Placental epithelial cell (primary cell): Measurements from ENCODE around the genes PTP4A1, RIMS1 and KHDC1.

DNA sequence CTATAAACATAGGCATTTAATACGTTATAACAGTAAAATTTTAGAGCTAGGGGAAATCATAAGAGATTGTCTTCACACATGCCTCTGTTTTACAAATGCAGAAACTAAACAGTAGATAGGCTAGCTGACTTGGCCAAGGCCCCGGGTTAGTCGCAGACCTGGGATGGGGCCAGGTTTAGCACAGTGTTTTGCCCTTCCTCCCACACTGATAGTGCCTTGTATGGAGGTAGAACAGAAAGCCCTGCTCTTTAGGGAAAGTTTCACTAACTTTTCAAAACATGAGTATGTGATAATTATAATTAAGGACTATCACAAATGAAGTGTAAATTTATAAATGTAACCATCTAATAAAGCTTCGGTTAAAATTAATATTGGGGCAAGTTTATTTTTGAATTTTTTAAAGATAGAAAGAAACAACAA is 62.6 kb upstream of the PTP4A1 start:
- CAGE, long polyA plus RNA = no peak

GRCh38 chr6:63572408-63572639 is at the start of gene PTP4A1:
Gene PTP4A1, plus strand, starts transcription at chr6:63572480.
- CAGE, long polyA plus RNA = no peak

GRCh38 chr6:63676801-63677300 is 41.2 kb downstream of the PHF3 start:
- CAGE, long polyA plus RNA = no peak

DNA sequence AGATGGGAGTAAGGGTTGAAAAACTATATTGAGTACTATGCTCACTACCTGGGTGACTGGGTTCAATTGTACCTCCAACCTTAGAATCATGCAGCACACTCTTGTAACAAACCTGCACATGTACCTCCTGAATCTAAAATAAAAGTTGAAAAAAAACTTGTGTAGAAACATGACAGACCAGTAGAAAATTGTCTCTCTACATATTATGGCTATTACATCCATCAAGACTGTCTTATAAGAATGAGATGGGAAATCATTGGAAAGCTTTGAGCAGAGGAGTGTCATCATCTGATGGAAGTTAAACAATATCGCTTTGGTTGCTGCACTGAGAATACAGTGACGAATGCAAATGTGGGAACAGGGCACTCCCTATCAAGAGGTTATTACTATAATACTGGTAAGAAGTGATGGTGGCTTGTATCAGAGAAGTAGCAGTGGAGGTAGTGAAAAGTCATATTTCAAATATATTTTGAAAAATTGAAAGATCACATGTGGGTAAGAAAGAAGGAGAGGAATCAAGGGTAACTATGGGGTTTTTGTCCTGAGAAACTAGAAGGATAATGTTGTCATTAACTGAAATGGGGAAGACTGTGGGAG is 98.6 kb downstream of the PHF3 start:
- CAGE, long polyA plus RNA = no peak

DNA sequence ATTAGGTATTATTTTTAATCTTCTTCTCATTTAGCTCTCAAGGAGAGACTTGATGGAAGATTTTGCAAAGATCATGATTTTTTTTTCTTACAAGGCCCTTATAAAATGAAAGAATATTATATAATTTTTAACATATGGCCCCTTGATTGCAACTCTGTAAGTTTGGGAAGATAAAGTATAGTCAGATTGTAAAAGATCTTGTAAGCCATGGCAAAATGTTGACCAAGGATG is 227.6 kb upstream of the ADGRB3 start:
- CAGE, long polyA plus RNA = no peak

- CAGE, long polyA plus RNA = no peak
These were observed 16.7 kb upstream of the LMBRD1 start for GRCh38 chr6:69813431-69814075.

DNA sequence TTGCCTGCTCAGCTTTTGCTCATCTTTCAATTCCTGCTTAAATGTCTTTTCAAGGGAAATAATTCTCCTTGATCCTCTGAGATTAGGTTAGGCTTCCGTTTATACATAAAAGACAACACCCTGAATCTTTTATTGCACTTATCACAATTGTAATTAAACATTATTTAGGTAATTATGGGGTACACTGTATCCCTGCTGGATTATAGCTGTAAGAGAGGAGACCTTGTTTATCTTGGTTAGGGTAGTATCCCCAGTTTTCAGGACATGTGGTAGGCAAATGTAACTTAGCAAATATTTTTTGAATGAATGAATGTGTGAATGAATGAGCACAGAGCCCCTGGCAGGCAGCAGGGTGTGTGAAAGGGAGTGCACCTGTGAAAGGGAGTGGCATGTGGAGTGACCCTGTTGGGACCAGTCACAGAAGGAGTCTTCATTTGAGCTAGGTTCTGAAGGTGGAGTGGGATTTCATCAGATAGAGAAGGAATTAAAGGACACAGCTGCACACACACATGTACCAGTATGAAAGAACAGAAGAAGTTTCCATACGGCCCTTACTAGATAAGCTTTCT is 4.8 kb downstream of the SMAP1 start:
- CAGE, long polyA plus RNA = no peak

DNA sequence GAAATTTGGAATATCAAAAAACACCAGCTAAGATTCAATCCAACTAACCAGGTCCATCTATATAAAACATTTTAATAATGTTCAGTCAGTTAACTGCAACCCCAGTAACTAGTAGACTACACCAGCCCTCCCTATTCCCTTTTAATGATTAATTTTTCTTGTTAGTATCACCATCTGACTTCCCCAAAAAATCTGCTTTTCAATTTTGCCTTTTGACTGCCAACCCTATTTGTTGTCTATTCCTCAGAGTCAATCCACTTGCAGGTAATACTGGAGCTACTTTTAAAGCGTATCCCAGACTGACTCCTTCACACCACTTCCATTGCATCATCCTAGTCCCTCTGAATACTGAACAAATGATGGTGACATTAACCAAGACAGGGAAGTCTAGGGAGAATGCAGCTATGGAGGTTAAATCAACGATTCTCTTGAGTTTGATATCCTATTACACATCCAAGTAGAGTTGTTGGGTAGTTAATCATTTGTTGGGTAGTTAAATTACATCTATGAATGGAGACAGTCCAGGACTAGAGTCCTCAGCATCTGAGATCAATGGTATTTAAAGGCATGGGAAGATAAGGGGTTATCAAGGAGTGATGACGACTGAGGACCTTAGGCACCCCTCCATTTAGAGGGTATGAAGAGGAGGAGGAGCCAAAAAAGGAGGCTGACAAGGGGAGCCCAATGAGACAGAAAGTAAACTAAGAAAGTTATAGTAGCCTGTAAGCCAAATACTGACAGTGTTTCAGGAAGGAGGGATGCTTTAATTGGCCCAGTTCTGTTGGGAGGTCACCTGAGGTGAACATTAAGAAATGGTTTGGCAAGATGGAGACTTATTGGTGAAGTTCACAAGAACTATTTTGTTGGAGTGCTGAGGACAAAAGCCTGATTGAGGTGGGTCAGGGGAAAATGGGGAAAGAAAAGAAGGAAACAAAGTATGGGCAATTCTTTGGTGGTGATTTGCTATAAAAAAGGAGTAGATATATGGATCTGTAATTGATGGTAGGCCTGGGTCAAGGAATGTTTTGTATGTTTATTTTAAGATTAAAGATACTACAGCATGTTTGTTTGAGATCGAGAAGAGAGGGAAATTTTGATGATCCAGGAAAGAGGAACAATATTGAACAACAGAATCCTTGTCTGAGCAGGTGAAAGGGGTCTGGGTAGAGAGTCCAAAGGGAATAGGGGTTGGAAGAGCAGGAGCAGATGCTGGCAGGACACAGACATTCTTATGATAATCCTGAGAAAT is 2.3 kb downstream of the OGFRL1 start:
- CAGE, long polyA plus RNA = no peak

- CAGE, long polyA plus RNA = no peak
These were observed 5.7 kb downstream of the OGFRL1 start for GRCh38 chr6:71294009-71294949.

DNA sequence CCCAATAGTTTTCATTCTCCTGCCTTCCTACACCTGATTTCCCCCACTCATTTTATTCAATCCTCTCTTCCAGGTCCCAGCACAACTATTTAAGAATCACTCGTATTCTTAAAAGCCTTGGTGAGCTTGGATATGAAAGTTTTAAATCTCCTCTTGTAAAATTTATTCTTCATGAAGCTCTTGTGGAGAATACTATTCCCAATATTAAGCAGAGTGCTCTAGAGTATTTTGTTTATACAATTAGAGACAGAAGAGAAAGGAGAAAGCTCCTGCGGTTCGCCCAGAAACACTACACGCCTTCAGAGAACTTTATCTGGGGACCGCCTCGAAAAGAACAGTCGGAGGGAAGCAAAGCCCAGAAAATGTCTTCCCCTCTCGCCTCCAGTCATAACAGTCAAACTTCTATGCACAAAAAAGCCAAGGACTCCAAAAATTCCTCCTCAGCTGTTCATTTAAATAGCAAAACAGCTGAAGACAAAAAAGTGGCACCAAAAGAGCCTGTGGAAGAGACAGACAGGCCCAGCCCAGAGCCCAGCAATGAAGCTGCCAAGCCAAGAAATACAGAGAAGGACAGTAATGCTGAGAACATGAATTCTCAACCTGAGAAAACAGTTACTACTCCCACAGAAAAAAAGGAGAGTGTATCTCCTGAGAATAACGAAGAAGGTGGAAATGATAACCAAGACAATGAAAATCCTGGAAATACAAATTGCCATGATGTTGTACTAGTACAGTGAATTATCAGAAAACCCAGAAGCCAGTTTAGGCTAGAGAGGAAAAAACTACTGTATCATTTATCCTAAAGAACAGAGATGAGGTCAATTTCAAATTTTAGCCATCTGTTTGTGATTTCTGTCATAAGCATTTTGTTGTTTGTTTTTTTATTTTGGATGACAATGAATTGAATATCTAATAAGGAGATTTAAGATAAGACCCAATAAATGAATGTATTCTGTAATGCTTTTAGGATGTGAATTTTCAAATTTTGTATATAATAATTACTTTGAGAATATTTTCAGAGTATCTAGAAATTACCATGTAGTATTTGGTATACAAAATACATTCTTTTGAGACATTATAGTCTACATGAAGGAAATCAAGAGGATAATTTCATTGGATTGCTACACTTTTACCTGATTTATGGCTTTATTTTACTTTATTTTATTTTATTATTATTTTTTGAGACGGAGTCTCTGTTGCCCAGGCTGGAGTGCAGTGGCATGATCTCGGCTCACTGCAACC is 13.1 kb downstream of the OGFRL1 start:
- CAGE, long polyA plus RNA = no peak

- CAGE, long polyA plus RNA = no peak
These were observed 88.2 kb downstream of the OGFRL1 start for GRCh38 chr6:71376775-71377230.

GRCh38 chr6:71653484-71654023 is 232.8 kb upstream of the RIMS1 start:
- CAGE, long polyA plus RNA = no peak

DNA sequence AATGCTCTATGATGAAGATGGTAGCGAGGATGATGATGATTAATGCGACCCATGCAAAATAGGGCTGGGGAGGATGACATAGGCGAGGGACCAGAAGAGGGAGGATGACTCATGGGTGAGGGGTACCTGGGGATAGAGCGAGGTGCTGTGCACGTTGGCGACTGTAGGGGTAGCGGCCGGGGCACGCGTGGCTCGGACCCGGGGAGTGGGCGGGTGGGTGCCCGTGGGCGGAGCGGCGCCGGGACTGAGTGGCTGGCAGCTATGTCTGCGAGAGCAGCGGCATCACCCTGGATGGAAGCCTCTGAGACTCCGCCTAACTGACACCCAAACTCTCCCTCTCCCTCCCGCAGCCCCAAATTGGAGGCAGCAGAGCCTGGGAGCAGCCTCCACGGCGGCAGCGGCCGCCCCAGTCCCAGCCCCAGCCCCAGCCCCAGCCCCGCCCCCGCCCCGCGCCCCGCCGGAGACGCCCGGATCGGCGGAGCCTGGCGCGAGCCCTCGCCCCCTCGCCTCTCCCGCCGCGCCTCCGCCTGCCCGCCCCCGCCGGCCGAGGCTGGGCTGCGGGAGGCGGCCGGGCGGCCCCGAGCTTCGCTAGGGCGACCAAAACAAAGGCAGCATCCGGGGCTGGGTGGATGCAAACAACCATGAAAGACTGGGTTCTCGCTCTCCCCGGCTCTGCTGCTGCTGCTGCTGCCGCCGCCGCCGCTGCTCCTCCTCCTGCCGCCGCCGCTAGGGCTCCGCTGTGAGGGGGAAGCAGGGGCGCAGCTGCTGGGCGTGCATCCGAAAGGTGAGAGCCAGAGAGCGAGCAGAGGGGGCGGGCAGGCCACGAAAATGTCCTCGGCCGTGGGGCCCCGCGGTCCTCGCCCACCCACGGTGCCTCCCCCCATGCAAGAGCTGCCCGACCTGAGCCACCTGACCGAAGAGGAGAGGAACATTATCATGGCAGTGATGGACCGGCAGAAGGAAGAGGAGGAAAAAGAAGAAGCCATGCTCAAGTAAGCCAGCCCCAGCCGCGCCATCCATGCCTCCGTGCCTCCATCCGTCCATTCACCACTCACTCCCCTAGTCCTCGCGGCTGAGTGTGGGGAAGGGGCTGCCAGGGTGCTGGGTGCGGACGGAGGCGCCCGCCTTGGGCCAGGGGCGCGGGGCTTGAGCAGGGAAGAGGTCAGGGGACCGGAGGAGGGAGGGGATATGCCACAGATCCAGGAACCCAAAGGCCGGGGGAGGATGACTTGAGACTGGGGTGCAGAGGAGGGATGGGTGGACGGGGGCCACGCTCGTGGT is at the start of gene RIMS1:
TSS of gene RIMS1 (plus strand) at position 355 of the 1,281 bp plus-strand sequence.
- CAGE, long polyA plus RNA = no peak

- CAGE, long polyA plus RNA = no peak
These were observed at the start of gene KHDC1 for GRCh38 chr6:73262726-73263540. Gene KHDC1, minus strand, starts transcription at chr6:73263196.

DNA sequence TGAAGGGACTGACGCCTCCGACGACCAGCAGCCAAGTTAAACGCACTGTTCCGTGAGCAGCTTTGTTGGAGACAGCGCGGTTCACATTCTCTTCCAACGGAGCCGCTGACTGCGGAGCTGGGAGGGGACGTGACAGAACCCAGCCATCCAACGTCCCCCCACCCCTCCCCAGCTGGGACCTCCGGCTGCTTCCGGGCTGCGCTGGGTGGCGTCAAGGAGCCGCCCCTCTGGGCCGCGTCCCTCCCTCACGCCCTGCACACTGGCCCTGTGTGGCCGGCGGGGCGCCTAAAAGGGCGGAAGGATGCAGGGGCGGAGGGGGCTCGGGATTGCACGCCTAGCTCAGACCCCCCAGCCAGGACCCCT is 36.3 kb upstream of the KHDC1 start:
- CAGE, long polyA plus RNA = no peak

- CAGE, long polyA plus RNA = no peak
These were observed 3.3 kb upstream of the OOEP start for GRCh38 chr6:73373046-73373409.

GRCh38 chr6:73388698-73389693 is 5.6 kb upstream of the DDX43 start:
- CAGE, long polyA plus RNA = no peak

DNA sequence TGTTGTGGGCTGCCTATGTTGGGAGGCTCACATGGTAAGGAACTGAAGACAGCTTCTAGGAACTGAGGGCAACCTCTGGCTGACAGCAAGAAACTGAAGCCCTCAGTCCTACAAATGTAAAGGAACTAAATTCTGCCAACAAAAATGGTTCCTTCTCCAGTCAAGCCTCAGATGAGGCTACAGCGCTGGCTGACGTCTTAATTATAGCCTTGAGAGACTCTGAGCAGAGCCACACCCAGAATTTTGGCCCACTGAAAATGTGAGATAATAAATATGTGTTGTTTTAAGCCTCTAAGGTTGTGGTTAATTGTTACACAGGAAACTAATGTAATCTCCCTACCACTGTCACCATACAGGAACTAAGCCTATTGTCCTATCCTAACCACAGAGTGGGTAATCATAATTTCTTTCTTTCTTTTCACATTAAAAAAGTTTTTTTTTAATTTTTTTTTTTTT is 27.8 kb downstream of the DDX43 start:
- CAGE, long polyA plus RNA = no peak

DNA sequence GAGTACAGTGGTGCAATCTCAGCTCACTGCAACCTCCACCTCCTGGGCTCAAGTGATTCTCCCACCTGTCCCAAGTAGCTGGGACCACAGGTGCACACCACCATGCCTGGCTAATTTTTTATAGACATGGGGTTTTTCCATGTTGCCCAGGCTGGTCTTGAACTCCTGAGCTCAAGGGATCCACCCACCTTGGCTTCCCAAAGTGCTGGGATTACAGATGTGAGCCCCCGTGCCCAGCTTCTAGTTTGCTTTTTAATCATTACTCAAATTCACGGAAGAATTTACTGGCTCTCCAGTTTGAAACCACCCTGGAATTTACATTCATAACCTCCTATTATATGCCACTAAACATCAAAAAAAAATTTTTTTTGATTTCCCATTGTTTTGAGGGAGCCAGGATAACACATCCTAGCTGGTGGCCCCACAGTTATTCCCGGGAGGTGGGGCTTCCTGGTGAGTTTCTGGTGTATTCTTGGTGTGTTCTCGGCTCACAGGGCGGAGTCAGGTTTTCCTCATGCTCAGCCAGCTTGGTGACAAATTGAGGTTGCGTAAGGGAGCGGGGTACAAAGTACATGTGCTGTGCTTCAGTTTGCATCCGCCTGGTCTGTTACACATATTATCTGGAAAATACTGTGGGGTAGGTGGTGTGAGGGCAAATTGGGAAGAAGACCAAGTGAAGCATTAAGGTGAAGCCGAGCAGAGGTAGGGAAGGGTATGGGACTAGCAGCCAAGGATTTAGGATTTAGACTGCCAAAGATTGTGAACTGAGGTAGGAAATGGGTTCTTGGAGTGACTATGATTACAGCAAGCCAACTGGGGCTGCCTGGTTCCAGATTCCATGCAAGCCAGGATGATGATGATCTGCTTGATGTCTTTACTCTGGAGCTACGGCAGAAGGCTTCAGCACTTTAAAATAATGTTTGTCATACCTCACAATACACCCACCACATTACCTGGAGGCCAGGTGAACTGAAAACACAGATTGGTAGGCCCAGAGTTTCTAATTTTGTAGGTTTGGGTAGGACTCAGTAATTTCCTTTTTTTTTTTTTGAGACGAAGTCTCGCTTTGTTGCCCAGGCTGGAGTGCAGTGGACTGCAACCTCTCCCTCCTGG is 46.2 kb upstream of the EEF1A1 start:
- CAGE, long polyA plus RNA = no peak

- CAGE, long polyA plus RNA = no peak
These were observed 59.4 kb upstream of the EEF1A1 start for GRCh38 chr6:73579872-73581085.